ENCODE results near the gene VDR.

DNA sequence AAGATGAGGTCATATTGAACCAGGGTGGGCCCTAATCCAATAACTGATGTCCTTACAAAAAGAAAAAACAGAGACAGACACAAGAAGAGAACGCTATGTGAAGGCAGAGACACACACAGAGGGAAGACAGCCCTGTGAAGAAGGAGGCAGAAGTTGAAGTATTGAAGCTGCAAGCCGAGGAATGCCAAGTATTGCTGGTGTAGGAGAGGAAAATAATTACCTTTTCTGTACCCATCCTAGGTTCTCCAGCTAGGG, 105.4 kb upstream of the AMIGO2 start:
- PRO-cap: no peak
- RRBS: no CpG with 5 or more reads among the region's 2 CpGs

DNA sequence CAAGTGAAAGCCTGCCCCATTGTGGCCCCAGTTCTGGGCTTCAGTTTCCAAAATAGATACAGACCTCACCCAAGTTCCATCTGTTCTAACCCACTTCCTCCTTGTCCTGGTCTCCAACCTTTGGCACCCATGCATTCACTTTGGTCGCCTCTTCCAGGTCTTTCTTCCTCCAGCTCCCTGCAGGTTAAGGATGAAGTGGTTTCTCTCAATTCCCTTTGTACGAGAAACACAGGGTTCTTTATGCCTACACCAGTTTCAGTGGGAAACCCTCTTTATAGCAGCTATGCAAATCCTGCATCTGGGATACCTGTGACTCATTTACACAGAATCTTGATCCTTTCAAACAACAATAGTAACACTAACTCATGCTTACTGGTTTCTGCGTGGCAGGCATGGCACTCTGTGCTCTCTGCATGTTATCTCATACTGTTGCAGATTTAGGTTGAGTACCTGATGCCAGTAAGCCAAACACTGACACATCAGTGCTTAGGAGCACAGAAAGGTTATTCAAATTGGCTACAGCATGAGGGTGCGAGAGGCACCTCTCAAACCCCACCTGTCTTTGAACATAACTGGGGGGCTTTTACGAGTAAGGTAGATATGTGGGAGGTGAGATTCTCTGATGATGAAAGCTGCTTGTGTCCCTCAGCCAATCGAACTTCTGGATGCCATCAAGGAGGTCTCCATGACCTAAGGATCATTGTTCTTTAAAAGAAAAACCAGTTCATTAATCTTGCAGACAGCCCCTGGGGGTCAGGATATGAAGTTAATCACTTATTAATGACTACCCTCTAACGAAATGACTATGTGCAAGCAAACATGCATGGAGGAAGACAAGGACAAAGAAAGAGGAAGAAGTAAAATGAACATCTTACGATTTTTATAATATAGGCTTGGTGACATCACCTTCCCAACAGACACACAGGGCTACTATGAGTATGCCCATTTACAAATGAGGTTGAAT, 110.8 kb upstream of the AMIGO2 start:
- PRO-cap: no peak
- RRBS: no CpG with 5 or more reads among the region's 8 CpGs

GRCh38 chr12:47212372-47212925, 132.7 kb upstream of the AMIGO2 start:
- PRO-cap: no peak
- RRBS: no CpG with 5 or more reads among the region's 4 CpGs

DNA sequence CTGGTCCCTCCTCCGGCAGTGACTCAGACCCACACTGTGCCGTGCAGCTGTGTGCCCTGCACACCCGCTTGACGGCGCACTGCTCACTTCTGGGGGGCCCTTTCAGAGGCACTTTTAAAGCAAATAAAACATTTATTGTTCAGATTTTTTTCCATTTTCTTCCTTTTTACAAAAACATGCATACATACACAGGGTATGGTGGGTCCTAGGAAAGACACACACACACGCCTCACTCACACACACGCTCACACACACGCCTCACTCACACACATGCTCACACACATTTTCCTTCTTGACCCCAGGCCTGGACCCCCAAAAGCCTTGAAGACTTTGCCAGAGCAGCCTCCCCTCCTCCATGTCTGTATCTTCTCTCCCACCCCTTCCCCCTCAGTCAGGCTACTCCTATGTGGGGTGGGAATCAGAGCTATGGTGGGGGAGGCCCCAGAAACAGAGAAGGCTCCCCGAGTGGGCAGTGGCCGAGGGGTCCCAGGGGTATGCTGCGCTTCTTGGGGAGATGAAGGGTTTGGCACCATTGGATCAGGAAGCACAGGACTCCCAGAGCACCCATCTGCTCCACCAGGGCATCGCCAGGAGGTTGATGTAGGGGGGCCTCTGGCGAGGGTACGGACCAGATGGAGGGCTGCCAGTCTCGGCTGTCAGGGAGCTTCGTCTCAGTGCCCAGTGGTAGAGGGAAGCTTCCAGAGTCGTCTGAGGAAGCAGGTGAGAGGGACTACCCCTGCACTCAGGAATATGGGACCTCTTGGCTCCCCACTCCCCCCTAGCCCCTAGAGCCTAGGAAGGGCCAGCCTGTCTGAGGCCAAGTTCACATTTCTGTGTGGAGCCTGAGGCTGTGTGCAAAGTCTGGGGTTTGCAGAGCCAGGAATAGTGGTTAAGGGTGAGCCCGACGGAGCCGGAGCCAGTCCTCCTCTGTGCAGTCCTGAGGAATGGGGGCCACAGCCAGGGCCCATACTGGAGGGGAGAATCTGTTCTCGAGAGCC, 9.9 kb downstream of the SLC48A1 start:
- PRO-cap: no peak
- RRBS: no CpG with 5 or more reads among the region's 21 CpGs

GRCh38 chr12:47801960-47802817, 17.5 kb downstream of the HDAC7 start:
- PRO-cap: no peak
- RRBS: 100% methylated on average over 1 of the region's 16 CpGs

DNA sequence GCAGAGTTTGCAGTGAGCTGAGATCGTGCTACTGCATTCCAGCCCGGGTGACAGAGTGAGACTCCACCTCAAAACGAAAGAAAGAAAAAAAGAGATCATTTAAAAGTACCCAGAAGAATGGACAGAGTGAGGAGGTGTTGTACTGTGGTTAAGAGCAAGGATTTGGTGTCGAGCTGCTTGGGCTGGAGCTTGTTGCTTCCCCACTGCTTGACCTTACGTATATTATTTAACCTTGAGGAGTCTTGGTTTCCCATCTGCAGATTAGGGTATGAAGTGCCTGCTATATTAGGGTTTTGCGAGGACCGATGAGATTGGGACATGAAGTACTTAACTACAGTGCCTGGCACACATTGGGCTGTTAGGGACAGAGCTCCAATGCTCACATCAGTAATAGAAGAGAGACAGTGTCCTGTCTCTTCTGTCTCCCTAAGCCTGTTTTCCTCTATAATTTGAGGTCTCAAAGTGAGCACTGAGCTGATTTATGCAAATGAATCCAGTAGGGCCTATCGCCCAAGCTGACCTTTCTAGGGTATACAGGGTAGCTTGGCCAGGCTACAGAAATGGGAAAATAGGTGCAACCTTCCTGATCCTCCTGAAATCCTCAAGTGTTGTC, 8.5 kb upstream of the HDAC7 start:
- PRO-cap: no peak
- RRBS: no CpG with 5 or more reads among the region's 8 CpGs

DNA sequence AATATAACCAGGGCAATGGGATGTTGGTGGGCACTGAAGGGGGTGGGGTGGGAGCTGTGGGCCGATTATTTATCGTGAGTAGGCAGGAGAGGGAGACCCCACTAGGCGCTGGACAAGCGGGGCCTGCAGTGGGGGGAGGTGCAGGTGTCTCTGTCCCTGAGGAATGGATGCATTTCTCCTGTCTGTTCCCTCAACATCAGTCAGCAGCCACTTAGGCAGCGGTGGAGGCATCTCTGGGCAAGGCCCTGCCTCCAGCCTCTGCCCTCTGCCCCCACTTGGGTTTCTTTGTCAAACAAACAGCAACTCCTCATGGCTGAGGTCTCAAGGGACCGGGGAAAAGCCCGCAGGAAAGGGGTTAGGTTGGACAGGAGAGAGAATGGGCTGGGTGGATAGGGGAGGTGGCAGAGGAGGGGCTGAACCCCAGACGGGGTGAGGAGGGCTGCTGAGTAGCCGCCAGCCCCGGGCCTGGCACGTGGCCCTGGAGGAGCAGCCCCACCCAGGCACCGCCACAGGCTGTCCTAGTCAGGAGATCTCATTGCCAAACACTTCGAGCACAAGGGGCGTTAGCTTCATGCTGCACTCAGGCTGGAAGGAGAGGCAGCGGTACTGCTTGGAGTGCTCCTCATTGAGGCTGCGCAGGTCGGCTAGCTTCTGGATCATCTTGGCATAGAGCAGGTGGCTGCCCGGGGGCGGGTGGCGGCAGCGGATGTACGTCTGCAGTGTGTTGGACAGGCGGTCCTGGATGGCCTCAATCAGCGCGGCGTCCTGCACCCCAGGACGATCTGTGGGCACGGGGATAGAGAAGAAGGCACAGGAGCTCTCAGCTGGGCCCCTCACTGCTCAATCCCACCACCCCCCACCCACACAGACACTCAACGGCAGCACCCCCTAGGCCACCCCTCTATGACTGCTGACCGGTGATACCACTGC, 24.8 kb upstream of the HDAC7 start:
- PRO-cap: no peak
- RRBS: 100% methylated on average over 2 of the region's 30 CpGs

DNA sequence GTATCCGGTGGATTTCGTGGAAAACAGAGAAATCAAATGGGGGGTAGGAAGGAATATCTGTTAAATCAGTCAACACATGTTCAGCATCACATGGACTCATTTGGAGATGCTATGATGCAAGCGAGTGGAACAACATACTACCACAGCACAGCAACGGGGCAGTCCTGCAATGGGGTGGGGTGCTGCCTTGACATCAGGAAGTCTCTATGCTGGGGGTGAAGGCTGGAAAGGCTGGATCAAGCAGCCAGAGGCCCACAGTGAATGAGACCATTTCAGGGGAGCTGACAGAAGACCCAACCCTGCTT, 22.9 kb downstream of the VDR start:
- PRO-cap: no peak
- RRBS: no CpG with 5 or more reads among the region's 4 CpGs

DNA sequence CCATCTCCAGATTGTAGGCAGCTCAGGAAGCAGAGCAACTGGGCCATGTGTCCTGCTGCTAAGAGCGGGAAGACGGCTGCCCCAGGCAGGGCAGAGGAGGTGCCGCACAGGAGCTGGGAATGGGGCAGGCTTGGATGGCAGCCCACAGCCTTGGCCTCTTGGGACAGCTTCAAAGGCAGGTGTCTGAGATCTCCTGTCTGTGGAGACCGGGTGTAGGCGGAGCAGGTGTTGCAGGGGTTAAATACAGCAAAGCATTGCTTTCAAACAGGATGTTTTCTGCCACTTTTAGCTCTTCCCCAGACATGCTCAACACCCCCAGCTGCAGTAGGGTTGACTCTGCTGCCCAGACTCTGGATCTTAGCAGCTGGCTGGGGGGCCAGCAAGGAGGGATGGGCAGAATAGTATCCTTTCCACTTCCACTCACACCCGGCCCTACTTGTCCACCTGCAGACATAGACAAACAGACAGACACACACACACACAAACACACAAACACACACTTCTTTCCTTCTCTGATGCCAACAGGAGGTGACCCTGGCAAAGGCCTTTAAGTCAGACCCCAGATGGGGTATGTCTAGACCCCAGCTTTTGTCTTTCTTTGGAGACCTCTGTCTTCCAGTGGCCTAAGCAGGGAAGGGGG, 21.5 kb downstream of the VDR start:
- PRO-cap: no peak
- RRBS: no CpG with 5 or more reads among the region's 6 CpGs

GRCh38 chr12:47904456-47905260, at the start of gene VDR:
VDR (minus strand) TSS chr12:47904994.
- PRO-cap: unidirectional peak, plus-strand start at chr12:47904577; bidirectional peak, plus-strand start at chr12:47904778, minus-strand start at chr12:47904760; bidirectional peak, plus-strand start at chr12:47905151, minus-strand start at chr12:47905022
- RRBS: 5% methylated on average over 17 of the region's 49 CpGs

DNA sequence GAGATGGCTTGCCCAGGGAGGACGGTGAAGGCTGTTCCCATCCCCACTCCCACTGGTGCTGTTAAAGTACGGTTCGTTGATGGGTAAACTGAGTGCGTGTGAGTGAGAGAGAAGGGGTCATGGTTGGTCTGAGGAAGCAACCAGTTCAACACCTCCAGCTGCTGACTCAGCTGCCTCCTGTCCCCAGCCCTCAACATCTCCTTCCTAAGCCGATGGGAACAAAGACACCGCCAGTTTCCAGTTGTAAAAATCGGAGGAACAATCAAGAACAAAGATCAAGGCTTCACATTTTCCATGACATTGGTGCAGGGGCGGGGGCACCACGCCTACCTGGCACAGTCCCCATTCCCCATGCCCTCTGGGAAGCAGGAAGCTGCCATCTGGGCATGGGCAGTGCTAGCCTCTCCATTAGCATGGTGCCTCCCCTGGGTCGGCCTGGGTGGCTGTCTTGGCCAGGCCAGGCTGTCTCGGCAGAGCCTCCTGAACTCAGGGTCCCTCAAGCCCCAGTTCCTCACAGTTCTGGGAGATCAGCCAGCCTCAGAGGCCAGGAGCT, 19.8 kb upstream of the TMEM106C start:
- PRO-cap: no peak
- RRBS: no CpG with 5 or more reads among the region's 11 CpGs

DNA sequence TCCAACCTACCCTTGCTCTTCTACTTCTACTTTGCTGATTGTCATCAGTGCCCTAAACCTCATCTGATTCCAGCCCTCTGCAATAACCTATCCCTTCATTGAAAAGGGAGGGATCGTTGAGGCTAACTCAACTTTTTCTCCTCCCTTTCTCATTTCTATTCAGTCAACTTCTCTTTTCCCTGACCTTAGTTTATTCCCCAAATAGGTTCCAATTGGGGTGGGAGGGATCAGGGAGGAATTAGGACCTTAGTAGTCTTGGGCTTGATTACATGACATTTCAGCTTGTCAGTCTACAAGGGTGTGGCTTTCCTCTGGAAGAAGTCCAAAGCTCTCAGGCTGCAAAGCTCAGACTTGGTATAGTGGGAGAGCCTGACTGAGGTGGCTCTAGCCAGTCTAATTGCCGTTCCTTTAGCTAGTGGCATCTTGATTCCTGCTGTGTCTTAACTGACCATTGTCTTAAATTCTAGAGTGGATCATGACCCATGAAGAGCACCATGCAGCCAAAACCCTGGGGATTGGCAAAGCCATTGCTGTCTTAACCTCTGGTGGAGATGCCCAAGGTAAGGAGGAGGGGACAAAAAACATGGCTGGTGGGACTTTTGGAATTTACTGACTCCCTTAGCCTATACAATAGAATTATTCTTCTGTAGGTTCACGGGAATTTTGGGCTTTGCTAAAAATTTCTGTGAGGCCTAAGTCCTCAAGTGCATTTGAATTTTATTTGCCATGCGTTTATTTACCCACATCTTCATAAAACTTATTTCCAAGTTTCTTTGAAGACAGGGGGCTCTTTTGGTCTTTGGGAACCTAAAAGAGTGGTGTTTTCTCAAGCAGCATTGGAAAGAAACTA, 3.4 kb downstream of the PFKM start:
- PRO-cap: no peak
- RRBS: no CpG with 5 or more reads among the region's 4 CpGs

GRCh38 chr12:48188383-48188797, 4.9 kb downstream of the CCDC184 start:
- PRO-cap: unidirectional peak, minus-strand start at chr12:48188628
- RRBS: no CpG with 5 or more reads among the region's 5 CpGs

GRCh38 chr12:48350008-48350752, 539 bp downstream of the ZNF641 start:
- PRO-cap: no peak
- RRBS: 4% methylated on average over 8 of the region's 30 CpGs

- PRO-cap: no peak
- RRBS: no CpG with 5 or more reads among the region's 1 CpG
Observed at GRCh38 chr12:48856783-48857001, 4.7 kb upstream of the DDX23 start.

DNA sequence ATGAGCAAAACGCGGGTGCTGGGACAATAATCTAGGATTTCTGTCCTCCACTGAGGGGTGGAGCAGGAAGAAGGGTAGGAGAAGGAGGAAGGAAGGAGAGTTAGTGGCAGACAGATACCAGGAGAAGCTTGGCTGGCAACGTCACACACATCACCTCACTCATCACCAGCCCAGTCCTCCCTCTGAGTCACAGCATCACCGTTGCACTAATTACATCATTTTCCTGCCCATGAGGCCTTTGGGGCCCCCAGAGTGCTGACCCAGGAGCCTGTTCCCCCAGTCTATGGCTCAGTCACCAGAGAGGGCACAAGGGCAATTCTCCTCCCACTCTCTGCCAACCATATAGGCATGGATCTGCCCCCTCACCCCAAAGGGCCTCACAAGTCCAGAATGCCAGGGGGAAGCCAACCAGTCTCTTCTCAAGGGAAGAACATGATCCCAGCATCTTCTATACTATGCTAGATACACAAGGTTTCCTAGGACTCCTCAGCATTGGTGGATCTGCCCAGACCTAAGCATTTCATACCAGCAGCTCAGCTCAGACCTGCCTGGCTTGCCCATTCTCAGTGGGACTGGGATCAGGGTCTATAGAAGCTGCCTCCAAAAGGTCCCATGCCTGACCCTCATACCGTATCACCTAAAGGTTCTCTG, 4.5 kb downstream of the RND1 start:
- PRO-cap: no peak
- RRBS: no CpG with 5 or more reads among the region's 5 CpGs

DNA sequence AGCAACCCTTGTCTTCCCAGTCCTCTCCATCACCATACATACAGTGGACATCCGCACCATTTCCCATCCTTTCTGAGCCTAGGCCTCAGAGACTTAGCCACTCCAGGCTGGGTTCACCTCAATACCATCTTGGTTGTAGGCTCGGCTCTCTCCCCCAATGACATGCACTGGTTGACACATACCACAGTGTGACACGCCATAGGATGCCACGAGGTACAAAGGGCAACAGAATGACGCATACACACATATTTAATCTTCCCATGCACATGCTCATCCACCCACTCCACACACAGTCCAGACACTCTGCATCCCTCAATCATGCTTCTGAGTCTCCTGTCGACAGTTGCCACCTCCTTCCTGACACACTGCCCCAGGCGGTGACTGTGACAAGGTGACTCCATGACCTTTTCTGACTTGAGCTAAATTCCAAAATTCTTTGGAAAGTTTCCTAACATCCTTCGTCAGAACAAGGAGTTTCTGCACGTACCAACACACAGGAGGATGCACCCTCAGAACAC, 873 bp upstream of the WNT1 start:
- PRO-cap: no peak
- RRBS: no CpG with 5 or more reads among the region's 9 CpGs

DNA sequence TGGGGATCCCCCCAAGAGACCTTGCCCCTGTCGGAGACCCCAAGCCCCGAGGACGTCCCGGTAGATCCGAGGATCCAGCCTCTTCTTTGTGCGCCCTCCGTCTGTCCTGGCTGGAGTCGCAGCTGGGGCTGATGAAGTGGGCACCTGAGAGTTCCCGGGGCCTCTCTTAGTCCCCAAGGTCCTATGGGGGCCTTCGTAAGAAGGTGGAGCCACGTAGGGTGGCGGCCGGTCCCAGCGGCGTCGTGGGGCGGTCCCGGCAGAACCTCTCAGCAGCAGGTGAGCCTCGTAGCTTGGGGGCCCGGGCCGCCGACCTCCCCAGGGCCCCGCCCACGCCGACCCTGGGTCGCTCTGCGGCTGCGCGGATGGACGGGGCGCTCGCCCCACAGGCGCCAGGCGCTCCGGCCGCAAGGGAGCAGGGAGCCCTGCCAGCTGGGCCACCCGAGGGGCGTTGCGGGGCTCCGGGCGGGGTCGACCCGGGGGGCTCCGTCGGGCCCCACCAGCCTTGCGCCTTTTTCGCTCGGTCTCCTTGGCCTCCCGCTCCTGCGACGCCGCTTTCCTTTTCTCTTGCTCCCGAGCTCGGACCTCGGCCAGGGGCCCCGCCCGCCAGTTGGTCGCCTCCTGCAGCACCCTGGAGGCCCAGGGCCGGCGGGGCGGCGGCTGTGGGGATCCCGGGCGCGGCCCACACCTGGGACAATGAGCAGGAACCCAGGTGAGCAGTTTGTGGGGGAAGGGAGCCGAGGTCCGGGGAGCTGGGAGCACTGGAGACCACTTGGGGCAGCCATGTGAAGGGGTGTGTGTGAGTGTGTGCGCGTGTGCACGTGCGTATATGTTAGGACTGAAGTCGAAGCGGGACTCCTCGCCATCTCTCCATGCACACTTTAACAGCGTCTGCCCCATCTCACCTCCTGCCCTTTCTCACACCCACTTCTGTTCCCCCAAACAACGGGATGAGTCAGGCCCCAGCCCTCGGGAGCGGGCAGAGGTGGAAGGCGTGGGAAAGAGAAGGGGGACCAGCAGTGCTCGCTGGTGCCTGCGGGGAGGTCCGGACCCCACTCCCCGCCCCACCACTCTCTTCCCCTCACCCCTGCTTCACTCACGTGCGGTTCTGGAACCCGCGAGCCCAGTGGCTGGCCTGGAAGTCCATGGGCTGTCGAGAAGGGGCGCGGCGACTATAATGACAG, 803 bp downstream of the DDN start:
- PRO-cap: bidirectional peak, plus-strand start at position 383 of the sequence, minus-strand start at position 105 of the sequence
- RRBS: 7% methylated on average over 35 of the region's 91 CpGs

- PRO-cap: no peak
- RRBS: 31% methylated on average over 21 of the region's 47 CpGs
Observed at GRCh38 chr12:49091652-49092586, 2.7 kb downstream of the DHH start.

- PRO-cap: no peak
- RRBS: no CpG with 5 or more reads among the region's 1 CpG
Observed at GRCh38 chr12:49095164-49095415, 489 bp upstream of the DHH start.